SP-49 (cell line): ENCODE data around the gene LYZL2.

DNA sequence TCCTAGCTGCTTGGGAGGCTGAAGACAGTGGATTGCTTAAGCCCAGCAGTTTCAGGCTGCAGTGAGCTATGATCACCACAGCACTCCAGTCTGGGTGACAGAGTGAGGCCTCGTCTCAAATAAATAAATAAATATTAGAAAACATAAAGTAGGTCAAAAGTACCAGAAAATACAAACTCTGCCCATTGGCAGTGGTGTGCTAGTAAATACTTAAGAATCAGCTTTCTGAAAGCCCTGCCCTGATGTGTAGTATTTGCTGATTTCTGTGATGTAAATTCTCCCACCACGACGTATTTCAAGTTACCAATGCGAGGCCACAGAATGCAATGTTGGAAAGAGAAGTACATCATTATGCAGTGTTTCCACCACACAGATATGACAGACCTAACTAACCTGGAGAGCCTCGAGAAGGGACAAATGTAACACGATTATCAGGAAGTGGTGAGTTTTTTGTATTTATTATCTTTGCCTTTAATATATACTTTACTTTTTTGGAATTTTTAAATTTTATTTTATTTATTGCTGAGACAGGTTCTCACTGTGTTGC is 11.7 kb upstream of the MAP3K8 start:
- PRO-cap = no peak

- PRO-cap = no peak
These were observed 57.1 kb downstream of the MAP3K8 start for GRCh38 chr10:30491069-30491565.

GRCh38 chr10:30494247-30494647 is 60.3 kb downstream of the MAP3K8 start:
- PRO-cap = no peak

DNA sequence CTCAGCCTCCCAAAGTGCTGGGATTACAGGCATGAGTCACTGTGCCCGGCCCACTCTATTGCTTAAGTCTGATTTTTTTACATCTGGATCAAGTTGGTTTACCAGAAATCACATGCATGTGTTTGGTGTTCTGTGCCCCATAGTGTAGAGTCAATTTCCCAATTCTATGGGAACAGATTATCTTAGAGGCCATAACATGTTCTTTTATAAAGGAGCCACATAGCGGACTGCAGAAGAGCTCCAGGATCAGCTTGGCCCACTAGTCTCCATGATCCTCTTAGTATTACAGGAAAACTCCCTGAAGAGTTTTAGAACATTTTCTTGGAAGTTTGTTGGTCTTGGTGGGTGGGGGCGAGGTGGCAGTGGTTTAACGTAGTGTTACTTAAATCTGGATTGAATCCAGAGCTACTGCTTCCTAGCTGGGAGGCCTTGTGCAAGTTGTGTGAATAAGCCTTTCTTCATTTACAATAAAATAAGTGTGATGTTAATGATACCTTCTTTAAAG is 96.8 kb downstream of the LYZL2 start:
- PRO-cap = no peak

GRCh38 chr10:30557834-30558433 is 71.6 kb downstream of the LYZL2 start:
- PRO-cap = no peak

- PRO-cap = no peak
These were observed at the start of gene LYZL2 for GRCh38 chr10:30629602-30629805. Gene LYZL2, minus strand, starts transcription at chr10:30629753.

- PRO-cap = no peak
These were observed 107.4 kb upstream of the LYZL2 start for GRCh38 chr10:30736829-30737414.

- PRO-cap = no peak
These were observed 118.1 kb upstream of the LYZL2 start for GRCh38 chr10:30747506-30748141.

DNA sequence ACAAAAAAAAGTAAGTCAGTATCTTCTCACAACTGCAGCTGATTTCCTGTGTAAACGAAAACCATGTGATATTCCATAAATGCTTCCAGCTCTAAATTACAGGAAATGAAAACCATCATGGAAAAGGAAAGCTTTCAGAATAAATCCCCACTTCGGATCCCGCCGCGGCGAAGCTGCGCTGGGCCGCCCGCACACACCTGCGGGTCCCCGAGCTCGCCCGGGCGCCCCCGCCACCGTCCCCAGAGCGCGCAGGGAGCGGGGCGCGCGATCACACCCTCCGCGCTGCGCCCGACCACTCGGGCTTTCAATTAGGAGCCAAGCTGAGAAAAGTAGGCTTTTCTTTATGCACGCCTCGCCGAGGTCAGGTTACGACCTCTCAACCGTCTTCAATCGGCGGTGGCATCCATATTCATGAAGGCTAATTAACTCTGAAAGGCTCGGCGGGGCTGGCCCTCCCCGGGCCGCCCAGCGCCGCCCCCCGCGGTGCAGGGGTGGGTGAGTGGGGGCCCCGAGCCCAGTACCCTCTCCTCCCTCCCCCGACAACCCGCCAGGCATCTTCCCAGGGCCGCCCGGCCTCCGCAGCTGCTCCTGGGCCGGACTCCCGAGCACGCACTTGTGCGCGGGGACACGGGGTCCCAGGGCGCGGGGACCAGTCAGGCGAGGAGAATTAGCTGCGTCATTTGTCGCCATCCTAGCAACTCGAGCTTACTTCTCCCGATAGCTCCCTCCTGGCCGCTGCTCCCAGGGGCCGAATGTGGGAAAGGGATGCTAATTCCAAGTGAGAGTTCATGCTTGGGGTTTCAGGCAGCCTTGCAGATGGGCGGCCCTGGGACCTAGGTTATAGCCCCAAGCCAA is 155.4 kb upstream of the LYZL2 start:
- PRO-cap = no peak

DNA sequence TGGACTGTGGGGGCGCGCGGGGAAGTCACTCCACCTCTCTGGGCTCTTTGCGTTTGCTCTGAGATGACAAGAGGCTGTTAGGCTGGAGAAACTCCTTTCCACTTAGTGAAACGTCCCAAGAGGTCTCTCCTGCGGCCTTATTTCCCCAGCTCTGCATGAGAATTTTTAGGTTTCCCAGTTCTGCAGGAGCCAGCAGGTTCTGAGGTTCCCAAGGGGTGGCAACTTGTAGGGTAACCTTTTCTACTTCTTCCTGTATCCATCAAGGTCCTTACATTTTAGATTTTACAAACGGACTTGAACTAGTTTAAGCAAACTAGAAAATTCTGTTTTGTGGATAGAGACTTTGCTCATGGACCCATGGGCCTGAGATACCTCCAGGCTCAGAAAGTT is 156.1 kb upstream of the LYZL2 start:
- PRO-cap = no peak

DNA sequence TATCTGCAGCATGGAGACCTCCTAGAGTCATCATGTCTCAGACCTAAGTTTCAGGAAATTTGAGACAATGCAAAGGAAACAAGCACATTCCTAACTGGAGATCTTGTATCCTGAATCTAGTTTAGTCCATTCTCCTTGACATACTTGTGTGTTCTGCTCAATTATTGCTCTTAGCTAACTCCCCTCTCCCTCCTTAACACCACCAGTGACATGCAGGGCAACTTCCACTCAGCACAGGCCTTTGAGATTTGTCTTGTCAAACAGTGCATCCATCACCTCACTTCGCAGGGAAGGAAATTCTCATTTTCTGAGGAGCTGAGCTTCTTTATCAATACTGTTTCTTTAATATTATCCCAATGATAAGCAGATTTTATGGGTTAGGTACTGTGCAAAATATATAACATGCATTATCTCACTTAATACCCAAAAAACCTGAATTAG is 173.0 kb downstream of the ZNF438 start:
- PRO-cap = no peak

GRCh38 chr10:30862447-30863008 is 169.1 kb downstream of the ZNF438 start:
- PRO-cap = no peak

GRCh38 chr10:30980947-30981440 is 50.7 kb downstream of the ZNF438 start:
- PRO-cap = no peak

- PRO-cap = no peak
These were observed 114.8 kb upstream of the ZNF438 start for GRCh38 chr10:31146424-31146951.

- PRO-cap = bidirectional peak, plus-strand start at chr10:31319504, minus-strand start at chr10:31319462
These were observed 531 bp downstream of the ZEB1 start for GRCh38 chr10:31319324-31320170.

DNA sequence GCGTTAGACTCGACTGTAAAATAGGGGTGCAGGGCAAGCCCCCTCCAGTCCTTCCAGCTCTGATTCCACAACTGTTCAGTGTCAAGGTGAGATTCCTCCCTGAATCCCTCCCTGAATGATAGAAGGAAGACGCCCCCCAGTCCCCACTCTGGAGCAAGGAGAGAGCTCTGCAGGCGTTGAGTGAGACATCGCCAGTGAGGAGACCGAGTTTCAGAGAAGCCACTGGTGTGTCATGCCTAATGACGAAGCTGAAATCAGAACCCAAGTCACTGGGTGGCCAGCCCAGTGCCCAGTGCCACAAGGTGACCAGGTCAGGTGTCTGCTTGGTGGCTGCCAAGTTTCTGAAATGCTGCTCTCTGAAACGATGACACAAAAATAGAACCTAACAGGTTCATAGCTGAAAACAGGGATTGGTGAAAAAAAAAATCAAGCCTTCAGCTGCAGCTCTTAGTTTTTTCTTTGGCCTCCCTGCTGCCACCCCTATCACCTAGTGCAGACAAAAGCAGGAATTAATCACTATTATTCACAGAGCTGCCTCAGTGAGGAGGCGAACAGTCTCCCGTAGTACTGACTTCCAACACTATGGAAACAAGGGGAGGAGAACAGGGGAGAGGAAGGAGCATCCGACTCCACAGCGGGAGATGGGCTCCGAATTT is 153.6 kb downstream of the ARHGAP12 start:
- PRO-cap = no peak

GRCh38 chr10:32055248-32056296 is 653 bp downstream of the KIF5B start:
- PRO-cap = bidirectional peak, plus-strand start at chr10:32055972, minus-strand start at chr10:32055977; bidirectional peak, plus-strand start at chr10:32056190, minus-strand start at chr10:32056200

DNA sequence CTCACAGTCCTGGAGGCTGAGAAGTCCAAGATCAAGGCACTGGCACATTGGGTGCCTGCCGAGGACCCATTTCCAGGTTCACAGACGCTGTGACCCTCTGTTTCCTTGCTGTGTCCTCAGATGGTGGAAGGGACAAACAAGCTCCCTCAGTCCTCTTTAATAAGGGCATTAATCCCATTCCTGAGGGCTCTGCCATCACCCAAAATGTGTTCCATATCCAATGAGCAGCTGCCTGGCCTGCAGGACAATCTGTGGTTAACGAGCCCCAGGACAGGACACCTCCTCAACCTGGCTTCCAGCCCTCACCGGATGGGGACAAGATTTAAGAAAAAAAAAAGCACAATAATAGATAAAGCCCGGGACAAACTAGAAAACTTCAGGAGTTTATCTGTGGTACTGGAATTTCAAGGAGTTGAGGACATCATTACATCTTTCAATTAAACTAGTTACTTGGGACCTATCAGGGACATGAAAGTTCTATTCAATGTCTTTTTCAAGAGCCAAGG is 67.4 kb downstream of the ITGB1 start:
- PRO-cap = no peak

DNA sequence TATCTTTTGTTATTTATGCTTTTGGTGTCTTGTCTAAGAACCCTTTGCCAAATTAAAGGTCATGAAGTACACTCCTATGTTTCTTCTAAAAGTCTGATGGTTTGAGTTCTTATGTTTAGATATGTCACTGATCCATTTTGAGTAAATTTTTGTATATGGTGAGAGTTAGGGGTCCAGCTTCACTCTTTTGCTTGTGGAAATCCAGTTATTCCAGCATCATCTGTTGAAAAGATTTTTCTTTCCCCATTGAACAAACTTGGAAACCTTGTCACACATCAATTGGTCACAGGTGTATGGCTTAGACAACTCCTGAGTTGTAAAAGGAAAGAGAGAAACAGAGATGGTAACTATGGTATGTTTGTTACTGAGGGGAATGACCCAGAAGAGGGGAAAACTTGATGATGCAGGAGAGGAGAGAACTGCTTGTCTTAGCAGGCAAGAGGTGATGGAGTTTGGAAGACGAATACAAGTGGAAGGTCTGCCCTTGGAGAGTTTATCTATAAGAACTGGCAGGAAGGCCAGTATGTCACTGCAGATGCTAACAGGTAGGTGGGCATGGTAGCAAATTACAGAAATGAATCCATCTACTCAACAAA is 61.6 kb downstream of the ITGB1 start:
- PRO-cap = no peak

- PRO-cap = no peak
These were observed 28.5 kb downstream of the ITGB1 start for GRCh38 chr10:32929413-32930139.